HL-60 (cell line): ENCODE data around the genes PIGL and ZNF624.

GRCh38 chr17:16070002-16070682 is 70.5 kb downstream of the TTC19 start:
- RRBS: no CpG with 5 or more reads among the region's 11 CpGs

- RRBS: 3% methylated on average over 4 of the region's 44 CpGs
Observed at GRCh38 chr17:16216764-16217878, at the start of gene PIGL. PIGL (plus strand) TSS chr17:16217210.

DNA sequence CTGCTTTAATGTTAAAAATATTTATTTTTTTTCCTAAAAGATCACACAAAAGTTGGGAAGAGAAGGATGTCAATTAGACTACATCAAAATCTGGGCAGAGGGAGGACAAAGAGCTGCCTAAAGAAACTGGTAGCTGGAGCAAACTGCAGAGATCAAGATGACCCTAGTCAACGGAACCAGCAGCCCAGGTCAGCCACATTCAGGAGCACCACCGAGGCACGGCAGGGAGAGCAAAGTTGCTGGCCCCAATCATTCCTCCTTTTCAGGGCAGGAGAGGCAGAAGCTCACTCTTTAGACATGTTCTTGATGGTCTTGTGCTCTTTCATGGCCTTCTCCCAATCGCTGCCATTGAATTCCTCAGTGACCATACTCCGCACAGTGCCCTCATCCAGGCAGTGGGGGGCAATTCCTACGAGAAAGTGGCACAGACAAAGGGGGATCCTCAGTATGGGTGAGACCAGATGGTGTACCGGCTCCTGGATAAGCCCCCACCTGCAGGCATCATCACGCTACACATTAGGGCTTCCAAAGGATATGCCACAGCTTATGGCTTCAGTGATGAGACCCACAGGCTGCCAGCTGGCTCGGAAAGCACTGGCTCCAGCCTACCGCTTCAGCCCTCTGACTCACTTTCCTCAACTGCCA is 10.6 kb downstream of the CENPV start:
- RRBS: no CpG with 5 or more reads among the region's 10 CpGs

DNA sequence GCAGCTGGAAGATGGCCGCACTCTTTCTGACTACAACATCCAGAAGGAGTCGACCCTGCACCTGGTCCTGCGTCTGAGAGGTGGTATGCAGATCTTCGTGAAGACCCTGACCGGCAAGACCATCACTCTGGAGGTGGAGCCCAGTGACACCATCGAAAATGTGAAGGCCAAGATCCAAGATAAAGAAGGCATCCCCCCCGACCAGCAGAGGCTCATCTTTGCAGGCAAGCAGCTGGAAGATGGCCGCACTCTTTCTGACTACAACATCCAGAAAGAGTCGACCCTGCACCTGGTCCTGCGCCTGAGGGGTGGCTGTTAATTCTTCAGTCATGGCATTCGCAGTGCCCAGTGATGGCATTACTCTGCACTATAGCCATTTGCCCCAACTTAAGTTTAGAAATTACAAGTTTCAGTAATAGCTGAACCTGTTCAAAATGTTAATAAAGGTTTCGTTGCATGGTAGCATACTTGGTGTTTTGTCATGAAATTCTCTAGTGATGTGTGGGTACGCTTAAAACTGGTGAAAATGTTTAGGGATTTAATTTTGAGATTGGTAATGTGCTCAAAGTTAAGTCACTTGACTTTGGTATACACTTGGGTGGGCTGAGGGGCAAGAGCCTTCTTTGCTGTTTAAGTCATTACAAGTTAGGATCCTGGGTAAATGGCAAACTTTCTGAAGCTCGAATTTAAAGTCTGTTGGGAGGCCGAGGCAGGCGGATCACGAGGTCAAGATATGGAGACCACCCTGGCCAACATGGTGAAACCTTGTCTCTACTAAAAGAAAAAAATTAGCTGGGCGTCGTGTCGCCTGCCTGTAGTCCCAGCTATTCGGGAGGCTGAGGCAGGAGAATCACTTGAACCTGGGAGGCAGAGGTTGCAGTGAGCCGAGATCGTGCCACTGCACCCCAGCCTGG is 1.6 kb downstream of the UBB start:
- RRBS: no CpG with 5 or more reads among the region's 23 CpGs

- RRBS: no CpG with 5 or more reads among the region's 7 CpGs
Observed at GRCh38 chr17:16443216-16443770, 27.9 kb downstream of the TRPV2 start.

GRCh38 chr17:16521143-16521446 is 29.1 kb upstream of the LRRC75A start:
- RRBS: no CpG with 5 or more reads among the region's 3 CpGs

DNA sequence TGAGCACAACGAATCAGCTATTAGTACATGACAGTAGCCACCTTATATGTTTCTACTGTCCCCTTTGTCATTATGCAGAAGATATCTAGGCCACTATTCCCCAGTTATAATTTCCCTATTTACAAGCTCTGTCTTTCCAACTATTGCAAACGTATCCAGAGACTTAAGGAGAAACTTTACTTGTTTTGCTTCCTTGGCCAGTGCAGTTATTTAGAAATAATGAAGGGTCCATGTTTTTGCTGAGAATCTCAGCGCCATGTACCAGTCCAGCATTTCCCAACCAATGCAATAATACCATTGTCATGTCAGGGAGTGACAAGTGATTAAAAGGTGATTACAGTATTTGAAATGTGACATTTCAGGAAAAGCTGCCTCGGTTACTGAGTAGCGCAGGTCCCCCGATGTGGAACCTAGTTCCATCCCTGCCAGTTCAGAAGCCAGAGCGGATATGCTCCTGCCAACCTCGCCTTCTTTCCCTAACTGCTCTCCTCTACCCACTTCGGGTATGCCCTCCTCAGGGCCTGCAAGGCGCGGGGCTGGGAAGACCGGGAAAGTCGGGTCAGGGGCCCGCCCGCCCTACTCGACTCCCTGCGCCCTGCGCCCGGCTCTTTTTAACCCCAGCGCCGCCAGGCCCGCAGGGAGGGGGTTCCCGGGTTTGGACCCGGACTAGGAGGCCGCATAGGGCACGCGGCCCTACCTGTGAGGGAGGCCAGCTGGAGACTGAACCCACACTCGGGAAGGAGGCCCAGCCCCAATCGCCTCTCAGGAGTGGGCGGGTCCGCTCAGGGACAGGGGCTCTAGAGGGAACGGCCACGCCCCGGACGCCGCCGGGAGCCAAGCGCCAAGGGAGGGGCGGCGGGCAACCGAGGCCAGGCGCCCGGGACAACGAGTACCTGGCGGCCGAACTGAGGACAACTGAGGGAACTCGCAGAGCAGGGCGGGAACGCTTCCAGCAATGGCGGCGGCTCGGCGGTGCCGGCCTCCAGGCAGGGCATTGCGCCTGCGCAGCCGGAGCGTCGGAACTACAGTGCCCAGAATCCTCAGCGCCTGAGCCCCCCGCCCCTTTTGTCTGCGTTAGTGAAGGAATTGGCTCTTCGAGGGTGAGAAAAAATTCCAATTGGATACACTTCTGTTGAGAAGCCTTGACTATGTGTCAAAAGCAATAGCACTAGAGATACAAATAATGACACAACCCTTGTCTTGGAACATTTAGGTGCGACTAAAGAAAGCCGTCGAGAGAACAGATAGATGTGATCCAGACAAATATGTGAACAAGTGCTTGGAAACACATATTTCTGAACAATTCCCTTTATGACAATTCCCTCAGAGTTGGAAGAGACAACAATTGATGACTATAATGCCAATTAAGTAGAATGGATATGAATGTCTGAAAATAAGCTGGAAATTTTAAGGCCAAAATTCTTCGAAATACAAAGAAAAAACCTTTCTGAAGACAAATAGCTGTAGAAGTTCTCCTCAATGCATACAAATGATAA is at the start of gene ZNF624:
Gene ZNF624 (minus strand): TSS at position 980 of the 1,496 bp plus-strand sequence.
- RRBS: 3% methylated on average over 28 of the region's 67 CpGs

DNA sequence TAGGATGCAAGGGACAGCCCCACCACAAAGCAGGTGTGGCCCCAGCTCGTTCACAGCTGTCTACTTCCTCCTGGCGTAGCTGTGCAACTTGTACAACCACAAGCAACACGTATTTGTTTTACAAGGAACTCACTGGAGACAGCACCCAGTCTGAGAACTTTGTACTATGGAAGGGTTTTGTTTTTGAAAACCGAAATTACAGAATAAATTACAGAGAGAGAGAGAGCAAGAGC is 17.4 kb upstream of the TNFRSF13B start:
- RRBS: no CpG with 5 or more reads among the region's 4 CpGs

GRCh38 chr17:17010513-17010929 is 31.7 kb upstream of the MPRIP start:
- RRBS: no CpG with 5 or more reads among the region's 10 CpGs

DNA sequence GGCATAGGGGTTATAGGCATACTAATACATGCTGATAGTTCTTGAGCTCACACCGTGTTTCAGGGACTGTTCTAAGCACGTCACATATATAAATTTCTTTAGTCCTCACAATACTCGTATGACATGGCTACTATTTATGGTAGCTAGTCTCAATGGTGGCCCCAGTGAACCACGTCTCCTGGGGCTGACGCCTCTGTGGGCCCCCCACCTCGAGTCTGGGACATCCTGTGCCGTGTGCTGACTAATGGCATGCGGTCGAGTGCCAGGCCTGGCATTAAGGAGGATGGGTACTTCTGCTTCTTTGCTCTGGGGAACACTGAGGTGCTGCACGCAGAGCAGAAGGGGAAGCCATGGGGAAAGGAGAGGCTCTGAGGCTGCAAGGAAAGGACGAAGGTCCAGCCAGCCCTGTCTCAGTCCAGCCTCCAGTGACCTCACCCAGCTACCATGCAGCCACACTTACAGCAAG is 5.8 kb upstream of the MPRIP start:
- RRBS: no CpG with 5 or more reads among the region's 11 CpGs

GRCh38 chr17:17047181-17048129 is 5.2 kb downstream of the MPRIP start:
- RRBS: no CpG with 5 or more reads among the region's 5 CpGs

- RRBS: no CpG with 5 or more reads among the region's 11 CpGs
Observed at GRCh38 chr17:17092066-17092843, 50.0 kb downstream of the MPRIP start.

DNA sequence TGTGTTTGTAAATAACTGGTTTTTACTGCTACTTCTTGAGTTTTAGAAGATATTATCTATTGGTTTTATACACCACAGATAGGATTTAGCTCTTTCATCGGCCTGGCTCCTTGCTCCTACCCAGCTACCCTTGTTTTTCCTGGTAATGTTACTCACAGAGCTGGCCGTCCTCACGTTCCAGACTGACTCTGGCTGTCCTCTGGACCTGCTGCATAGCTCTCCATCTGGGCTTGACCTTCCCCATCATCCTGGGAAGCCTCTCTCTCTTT is 51.5 kb downstream of the MPRIP start:
- RRBS: no CpG with 5 or more reads among the region's 3 CpGs

DNA sequence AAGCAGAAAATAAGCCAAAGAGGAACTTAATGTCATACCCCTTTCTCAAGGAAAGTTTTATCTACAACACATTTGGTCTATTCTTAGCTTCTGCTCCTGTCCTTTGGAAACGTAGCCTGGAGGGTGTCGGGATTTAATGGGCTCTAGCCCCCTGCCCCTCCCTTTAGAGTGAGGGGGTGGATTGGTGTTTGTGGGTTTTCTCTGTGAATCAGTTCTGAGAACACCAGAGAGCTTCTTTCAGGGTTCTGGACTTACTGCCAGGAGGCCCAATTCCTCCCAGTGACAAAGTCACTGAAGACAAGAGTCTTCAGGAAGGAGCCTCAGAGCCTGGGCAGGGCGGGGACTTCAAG is 64.7 kb downstream of the MPRIP start:
- RRBS: no CpG with 5 or more reads among the region's 3 CpGs

GRCh38 chr17:17305218-17305861 is 2.2 kb downstream of the NT5M start:
- RRBS: no CpG with 5 or more reads among the region's 11 CpGs

- RRBS: 0% methylated on average over 1 of the region's 22 CpGs
Observed at GRCh38 chr17:17403491-17404324, 73.1 kb upstream of the MED9 start.

- RRBS: no CpG with 5 or more reads among the region's 8 CpGs
Observed at GRCh38 chr17:17406040-17406603, 70.7 kb upstream of the MED9 start.

DNA sequence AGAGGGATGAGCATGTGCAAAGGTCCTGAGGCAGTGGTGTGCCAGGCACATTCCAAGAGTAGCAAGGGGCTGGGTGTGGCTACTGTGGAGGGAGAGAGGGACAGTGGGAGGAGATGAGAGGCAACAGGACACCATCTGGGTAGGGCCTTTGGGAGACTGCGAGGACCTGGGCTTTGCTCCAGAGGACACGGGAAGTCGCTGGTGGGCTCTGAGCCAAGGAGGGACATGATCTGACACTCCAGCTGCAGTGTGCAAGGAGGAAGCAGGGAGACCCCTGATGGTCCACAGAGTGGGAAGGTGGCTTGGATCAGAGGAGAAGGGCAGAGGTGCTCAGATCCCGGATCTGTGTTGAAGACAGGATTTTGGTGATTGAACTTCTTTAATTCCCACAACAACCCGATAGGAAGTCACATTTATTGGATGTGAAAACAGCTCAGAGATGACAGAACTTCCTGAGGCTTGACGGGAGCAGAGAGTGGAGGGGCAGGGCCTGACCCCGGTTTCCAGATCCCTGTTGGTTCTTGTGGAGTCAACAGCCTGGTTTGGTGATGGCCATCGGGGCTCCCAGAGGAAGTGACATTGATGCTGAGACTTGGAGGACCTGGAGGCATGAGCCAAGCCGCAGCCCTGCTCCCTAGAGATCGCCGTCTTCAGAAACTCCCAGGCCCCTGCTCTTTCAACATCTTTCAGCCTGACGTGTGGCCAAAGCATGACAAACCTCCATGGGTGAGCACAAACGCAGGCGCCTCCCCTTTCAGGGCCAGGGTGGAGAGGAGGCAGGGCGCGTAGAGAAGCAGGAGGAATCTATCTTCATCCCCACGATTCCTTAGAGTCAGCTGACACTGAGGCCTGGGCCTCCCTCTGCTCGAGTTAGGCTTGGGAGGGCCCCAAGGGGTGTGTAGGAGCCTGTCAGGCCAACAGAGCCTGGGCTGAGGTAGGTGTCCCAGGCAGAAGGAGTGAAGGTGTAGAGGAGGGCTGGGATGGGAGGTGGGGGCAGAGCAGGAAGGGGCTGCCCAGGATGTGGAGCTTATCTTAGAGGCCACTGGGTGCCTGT is 56.3 kb upstream of the MED9 start:
- RRBS: no CpG with 5 or more reads among the region's 18 CpGs

DNA sequence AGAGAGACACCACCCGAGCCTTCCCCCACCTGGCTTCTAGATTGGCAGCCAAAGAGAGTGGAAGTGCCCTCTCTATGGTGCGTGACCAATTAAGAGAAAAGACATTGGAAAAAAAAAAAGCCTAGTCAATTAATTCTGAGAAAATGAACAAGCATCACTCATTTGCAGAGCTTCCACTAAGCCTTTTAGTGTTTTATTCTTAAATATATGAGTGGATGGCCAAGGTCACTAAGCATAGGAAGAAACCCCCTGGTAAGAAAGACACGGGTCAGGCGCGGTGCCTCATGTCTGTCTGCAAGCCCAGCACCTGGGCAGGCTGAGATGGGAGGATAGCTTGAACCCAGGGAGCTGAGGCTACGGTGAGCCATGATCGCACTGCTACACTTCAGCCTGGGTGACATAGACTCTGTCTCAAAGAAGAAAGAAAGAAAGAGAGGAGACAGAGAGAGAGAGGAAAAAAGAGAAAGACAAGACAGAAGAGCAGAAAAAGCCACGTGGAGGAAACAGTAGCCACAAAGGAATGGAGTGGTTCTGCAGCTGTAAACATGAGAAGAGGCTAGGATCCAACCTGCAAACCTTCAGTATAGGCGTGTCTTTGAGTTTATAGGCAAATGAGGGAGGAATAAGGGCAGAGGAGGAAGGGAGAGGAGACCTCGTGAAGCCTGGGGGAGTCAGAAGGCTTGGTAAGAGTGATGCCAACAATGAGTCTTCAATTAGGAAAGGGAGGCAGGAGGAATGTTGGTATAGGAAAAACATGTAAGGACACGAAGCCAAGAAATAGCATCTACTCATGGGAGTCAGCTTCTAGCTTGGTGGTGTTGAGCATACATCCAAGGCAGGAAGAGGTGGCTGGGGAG is 3.7 kb downstream of the MED9 start:
- RRBS: no CpG with 5 or more reads among the region's 11 CpGs

DNA sequence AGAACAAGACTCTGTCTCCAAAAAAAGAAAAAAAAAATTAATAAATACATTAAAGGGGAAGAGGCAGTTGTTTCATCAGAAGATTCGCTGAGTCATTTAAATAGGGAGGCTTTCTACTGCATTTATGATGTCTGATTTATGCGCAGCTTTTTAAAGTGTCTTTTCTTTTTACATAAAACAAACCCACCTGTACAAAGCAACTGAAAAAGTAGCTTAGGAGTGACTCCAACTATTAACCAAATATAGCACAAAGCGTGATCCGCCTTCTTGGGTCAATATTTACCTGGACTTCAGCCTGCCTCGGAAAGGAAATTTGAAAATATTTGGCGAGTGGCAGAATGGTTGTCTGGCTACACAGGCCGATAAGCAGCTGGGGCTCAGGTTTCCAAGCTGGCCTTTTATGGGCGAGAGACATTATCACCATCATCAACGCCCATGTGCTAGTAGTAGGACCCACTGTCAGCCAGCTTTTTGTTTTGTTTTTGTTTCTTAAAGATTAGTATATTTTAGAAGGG is 42.4 kb upstream of the RASD1 start:
- RRBS: no CpG with 5 or more reads among the region's 9 CpGs